Measurements from ENCODE around the genes DEFB113 and PKHD1.

GRCh38 chr6:46952865-46953142 is 31.1 kb upstream of the ADGRF5 start:
- PRO-cap: no peak

DNA sequence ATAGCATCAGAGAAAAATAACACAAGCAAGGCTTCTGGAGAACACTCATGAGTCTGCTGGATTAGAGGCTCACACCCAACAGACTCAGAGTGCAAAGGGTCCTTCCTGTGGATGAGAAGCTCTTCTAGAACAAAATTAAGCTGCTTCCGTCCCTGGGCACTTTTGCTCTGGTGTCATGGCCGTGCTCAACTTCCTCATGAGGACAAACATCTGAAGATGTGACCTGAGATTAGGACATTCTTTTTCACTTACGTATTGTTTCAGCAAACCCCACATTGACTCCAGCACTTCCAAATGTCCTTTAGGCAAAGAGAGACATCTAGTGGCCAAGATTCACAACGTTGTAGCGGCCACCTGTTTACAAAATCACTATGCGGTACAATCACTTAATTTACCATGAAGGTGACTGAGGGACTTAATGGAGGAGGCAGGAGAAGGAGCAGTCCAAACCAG is 5.3 kb upstream of the ADGRF1 start:
- PRO-cap: no peak

DNA sequence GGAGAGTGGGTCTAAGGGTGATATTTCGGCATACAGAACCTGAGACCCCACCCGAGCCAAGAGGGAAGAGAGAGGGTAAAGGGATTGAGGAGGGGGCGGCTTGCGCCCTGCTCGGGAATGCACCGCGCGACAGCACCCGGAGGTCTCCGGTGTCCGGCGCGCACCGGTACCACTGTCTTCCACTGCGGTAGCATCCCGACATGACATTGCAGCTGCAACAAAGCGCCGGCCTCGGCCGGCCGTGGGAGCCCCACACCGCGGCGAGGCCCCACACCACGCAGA is 1.0 kb downstream of the TNFRSF21 start:
- PRO-cap: no peak

GRCh38 chr6:47310174-47310515 is 440 bp upstream of the TNFRSF21 start:
- PRO-cap: no peak

- PRO-cap: no peak
Observed at GRCh38 chr6:47479070-47479583, 1.5 kb downstream of the CD2AP start.

- PRO-cap: no peak
Observed at GRCh38 chr6:47521979-47522472, 44.4 kb downstream of the CD2AP start.

DNA sequence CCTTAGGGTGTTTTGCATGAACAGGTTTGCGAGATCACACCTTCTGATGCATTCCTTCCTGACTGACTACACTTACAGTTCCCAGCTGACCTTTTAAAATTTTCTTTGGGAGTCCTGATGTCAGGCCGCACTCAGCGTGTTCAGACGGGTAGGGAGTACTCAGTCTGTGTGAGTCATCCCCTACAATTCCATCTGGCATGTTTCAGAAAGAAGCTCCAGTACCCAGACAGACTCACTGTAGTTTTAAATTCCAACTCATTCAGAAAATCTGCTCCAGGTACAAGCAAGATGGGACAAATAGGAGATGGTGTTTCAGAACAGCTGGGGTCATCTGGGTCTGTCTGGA is 1.8 kb downstream of the ADGRF4 start:
- PRO-cap: unidirectional peak, minus-strand start at position 68 of the sequence

- PRO-cap: no peak
Observed at GRCh38 chr6:47740491-47741042, 41.3 kb upstream of the OPN5 start.

- PRO-cap: no peak
Observed at GRCh38 chr6:48715271-48715681, 604.3 kb upstream of the PTCHD4 start.

- PRO-cap: no peak
Observed at GRCh38 chr6:48826847-48827466, 636.1 kb downstream of the MMUT start.

- PRO-cap: no peak
Observed at GRCh38 chr6:49325994-49326752, 136.9 kb downstream of the MMUT start.

GRCh38 chr6:49550007-49550245 is 542 bp upstream of the C6orf141 start:
- PRO-cap: no peak

DNA sequence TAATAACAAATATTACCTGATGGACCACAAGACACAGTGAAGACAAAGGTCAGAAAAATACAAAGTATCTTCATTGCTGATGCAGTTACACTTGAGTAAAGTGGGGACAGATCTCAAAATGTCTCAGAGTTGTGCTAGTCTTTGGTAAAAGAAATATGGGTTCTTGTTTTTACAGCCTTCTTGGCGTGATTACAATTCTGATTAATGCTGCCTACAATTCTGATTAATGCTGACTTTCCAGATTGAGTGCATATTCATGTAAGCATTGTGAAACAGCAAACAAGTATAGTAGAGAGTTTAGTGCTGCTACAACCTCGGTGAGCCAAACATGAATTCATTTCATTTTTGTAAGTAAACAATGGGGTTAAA is at the start of gene DEFB113:
TSS of gene DEFB113 (minus strand) at position 74 of the 369 bp plus-strand sequence.
- PRO-cap: no peak

DNA sequence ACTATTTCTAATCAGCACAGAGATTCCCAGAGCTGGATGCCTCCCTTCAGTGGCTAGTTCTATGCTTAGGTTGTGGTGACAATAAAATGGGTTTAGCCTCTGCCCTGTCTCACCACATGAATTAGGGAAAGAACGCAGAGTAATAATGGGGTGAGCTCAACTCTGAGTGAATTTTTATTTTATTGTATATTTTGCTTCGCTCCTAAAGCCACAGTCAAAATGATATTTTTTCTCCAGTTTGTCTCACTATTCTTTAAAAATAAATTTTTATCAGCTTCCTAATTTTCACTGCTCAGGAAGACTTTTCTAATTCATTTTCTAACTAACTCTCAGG is 142.2 kb downstream of the TFAP2B start:
- PRO-cap: no peak

- PRO-cap: no peak
Observed at GRCh38 chr6:51025584-51025999, 206.9 kb downstream of the TFAP2B start.

GRCh38 chr6:51671907-51672108 is 415.6 kb downstream of the PKHD1 start:
- PRO-cap: no peak

- PRO-cap: unidirectional peak, minus-strand start at chr6:52087583
Observed at GRCh38 chr6:52087276-52087737, at the start of gene PKHD1. PKHD1 (minus strand) TSS chr6:52087613.

GRCh38 chr6:52499599-52500578 is 77.0 kb downstream of the TRAM2 start:
- PRO-cap: no peak

GRCh38 chr6:52522784-52523009 is 54.2 kb downstream of the TRAM2 start:
- PRO-cap: no peak

DNA sequence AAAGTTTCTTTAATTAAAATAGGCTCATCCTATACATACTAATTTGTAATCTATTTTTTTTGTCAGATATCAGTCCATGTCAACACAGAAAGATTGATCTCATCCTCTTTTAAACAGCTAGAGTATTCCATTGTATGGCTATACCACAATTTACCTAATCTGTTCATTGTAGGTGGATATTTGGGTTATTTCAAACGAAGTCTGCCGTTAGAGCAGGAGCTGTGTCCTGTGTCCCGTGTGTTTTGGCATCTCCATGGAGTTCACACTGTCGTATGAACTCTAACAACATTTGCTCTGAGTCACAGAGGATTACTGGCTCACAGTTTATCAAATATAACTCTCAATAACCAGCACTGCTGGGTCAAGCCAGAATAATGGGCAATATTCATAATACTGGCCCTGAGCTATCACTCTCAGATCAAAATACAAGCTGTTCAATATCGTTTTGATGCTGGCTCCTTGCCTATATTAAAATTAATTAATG is 16.4 kb downstream of the TRAM2 start:
- PRO-cap: no peak

Data from Metastatic Lung Carcinoma in the Adrenal Gland (tissue), 1 donor.